Tibial artery (tissue), 1 donor: ENCODE measurements around the gene KIAA1191.

- PRO-cap, result no peak
These were observed 94.3 kb upstream of the CPEB4 start for GRCh38 chr5:173793643-173794543.

DNA sequence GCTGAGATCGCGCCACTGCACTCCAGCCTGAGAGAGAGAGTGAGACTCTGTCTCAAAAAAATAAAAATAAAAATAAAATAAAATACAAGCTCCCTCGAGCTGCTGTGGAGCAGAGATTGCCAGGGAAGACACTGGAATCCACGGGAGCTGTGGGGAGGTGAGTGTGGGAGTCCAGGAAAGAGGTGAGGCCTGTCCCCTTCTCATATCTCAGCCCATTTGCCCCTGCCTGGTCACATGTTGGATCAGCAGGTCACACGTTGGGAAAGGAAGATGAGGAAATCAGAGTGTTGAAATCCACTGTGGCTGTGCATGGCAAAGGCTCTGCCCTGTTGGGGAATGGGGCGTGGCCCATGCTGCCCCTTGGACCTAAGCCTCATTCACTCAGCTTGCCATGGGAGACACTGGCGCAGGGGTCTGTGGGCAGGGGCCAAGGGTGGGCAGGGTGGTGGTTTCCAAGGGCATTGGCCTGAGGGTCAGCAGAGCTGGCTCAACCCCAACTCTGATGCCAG lies 85.5 kb upstream of the CPEB4 start:
- PRO-cap, result no peak

GRCh38 chr5:173822383-173822772 lies 65.8 kb upstream of the CPEB4 start:
- PRO-cap, result no peak

GRCh38 chr5:173825240-173825561 lies 62.9 kb upstream of the CPEB4 start:
- PRO-cap, result no peak

GRCh38 chr5:173864378-173864917 lies 23.7 kb upstream of the CPEB4 start:
- PRO-cap, result no peak

- PRO-cap, result no peak
These were observed 15.2 kb upstream of the CPEB4 start for GRCh38 chr5:173873026-173873352.

GRCh38 chr5:173885246-173886144 lies 2.7 kb upstream of the CPEB4 start:
- PRO-cap, result no peak

DNA sequence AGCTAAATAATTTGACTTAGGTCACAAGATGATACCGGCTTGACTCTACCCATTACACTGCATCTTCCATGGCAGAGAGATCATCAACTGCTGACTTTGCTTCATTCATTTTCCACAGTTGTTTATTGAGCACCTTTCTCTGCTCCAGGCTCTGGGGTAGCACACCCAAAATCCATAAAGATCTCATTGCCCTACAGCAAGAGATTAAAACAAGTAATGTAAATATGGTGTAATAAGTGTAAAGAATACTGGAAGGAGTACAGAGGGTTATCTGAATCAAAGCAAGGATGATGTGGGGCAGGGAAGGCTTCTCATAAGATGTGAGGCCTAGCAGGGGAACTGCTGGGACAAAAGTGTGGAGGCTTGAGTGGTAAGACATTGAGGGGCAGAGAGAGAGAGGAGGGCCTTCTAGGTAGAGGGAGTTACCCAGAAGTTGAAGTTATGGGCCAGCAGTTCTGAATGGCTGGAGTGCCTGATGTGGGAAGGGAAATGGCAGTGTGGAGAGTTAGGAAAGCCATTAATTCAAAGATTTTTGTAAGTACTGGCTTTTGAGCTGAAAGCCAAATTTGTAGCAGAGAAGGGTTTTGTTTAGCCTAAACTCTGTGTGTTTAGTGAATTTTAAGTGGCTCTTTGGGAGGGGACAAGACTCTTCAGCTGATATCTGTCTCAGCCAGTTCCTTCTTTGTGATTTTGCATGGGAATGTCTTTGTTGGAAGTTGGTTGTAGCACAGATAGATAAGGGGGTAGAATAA lies 36.7 kb downstream of the CPEB4 start:
- PRO-cap, result no peak

- PRO-cap, result no peak
These were observed 25.8 kb upstream of the C5orf47 start for GRCh38 chr5:173962976-173963734.

- PRO-cap, result no peak
These were observed 15.3 kb upstream of the C5orf47 start for GRCh38 chr5:173973593-173974112.

- PRO-cap, result no peak
These were observed 100.4 kb downstream of the NSG2 start for GRCh38 chr5:174145774-174146346.

GRCh38 chr5:174727656-174728034 lies 3.3 kb downstream of the MSX2 start:
- PRO-cap, result no peak

GRCh38 chr5:175478721-175479557 lies 579 bp downstream of the SFXN1 start:
- PRO-cap, result no peak

DNA sequence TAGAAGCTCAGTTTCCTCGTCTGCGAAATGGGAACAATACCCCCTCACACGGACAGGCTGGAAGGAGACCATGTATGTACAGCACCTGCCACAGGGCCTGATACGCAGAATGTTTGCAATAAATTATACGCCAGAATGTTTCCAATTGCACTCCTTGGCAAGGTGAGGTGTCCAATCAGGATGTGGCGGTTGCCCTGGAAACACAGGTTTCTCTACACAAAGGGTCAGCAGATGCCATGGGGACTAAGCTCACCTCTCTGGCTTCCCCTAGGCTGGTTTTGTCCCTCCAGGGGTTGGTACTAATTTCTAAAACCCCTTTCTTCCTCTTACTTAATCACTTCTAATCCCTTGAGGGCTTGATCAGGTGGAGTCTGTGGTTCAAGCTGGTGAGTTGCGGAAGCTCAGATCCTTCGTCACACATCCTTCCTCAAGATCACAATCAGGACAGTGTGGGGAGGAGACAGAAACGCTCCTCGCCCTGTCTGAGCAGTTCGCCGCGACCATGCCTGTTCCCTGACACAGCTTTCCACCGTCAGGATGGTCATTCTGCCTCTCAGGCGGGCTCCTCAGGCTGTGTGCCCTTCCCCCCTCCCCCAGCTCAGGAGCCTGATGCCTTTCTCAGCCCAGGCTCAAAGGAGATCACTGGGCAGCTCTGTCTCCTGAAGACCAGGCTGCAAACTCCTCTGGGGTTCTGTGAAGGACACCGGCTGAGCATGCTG lies 24.2 kb downstream of the CPLX2 start:
- PRO-cap, result no peak

DNA sequence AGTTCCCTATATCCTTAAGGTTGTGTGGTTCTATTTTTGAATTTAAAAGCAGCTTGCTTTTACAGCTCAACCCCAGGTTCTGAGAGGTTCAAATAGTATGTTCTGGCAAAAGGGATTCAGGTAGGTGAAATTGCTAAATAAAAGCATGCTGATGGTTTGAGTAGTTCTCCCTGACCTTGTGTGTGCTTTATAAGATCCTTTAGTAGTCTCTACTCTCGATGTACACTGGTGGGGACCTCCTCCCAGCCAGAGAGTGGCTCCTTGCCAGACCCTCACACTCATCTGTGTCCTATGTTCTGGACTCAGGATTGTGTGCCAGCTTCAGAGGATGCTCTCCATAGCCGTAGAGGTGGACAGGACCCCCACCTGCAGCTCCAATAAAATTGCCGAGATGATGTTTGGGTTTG lies 37.2 kb downstream of the KIAA1191 start:
- PRO-cap, result no peak

- PRO-cap, result bidirectional peak, plus-strand start at chr5:176361899, minus-strand start at chr5:176361764
These were observed at the start of gene KIAA1191 for GRCh38 chr5:176361416-176362331. KIAA1191 (minus strand) TSS chr5:176361764.

DNA sequence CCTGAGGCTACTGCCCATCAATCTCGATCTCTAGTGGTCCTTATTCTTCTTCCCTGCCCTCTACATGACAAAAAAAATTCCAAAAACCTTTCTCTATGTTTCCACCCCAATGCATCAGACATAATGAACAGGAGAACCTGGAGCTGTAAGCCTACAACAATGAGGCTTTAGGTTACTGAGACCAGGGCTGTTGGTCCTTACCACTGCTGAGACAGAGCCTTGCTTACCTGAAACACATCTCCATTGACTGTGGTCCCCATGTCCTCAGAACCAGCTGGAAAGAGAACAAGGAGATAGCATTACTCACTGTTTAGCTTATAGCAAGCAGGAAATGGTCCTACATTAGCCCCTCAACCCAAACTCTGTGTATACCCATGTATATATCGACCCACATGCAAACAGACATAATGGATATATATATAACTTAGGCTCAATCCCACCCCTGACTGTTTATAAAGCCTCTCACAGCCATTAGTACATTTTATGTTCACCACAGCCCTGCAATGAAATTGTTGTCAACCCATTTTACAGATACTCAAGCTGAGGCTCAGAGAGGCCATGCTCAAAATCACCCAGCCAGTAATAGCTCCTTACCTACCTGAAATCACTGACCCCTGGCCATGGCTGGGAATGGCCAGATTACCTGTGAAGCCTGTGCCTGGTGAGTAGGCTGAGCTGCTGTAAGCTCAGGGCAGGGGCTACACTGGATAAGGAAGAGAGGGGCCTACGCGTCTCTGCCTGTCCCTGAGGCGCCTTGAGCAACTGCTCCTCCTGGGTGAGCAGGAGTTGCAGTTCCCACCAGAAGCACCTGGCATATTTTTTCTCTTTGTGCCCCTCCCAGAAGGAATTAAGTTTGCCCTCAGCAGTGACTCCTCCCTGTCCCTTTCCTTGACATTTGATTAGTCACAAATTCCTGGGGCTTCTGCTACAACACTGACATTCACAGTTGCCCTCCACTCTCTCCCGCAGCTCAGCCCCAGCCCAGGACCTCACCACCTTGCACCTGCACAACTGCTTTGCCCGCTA lies 6.0 kb downstream of the CLTB start:
- PRO-cap, result no peak

GRCh38 chr5:176496263-176496799 lies 40.9 kb downstream of the RNF44 start:
- PRO-cap, result no peak

DNA sequence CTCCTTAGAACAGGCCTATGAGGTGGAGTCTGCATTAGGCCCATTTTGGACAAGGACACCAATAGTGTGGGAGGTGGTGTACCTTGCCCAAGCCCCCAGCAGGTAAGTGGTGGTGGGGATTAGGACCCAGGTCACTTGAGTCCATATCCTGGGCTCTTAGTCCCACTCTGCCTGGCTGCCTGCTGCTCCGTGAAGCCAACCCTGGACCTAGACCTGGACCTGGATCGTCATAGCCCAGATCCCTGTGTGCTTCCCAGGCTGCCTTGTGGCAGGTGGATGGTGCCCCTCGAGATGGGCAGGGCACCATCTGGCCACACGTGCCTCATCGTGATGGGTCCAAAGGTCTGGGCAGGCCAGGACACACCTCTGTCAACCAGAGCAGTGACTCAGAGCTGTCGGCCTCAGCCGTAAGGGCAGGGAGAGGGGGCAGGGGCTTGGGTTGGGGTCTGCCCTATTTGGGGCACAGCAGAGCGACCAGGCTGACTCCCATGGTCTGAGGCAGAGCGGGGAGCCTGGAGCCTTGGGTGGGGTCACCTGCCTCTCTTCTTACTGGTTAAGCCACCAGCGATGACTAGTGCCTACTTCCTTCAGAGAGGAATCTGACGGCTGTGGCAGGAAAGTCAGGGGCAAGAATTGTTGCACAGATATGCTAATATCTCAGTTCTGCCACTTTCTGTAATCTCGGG lies 3.4 kb upstream of the CDHR2 start:
- PRO-cap, result no peak

GRCh38 chr5:176695104-176695451 lies 47.8 kb downstream of the TSPAN17 start:
- PRO-cap, result no peak